Mesenchymal stem cell of Wharton's jelly (primary cell): Measurements from ENCODE around the genes C1QC and HTR1D.

- CAGE, long polyA plus RNA, result no peak
These were observed 36.7 kb downstream of the WNT4 start for GRCh38 chr1:22106048-22106709.

DNA sequence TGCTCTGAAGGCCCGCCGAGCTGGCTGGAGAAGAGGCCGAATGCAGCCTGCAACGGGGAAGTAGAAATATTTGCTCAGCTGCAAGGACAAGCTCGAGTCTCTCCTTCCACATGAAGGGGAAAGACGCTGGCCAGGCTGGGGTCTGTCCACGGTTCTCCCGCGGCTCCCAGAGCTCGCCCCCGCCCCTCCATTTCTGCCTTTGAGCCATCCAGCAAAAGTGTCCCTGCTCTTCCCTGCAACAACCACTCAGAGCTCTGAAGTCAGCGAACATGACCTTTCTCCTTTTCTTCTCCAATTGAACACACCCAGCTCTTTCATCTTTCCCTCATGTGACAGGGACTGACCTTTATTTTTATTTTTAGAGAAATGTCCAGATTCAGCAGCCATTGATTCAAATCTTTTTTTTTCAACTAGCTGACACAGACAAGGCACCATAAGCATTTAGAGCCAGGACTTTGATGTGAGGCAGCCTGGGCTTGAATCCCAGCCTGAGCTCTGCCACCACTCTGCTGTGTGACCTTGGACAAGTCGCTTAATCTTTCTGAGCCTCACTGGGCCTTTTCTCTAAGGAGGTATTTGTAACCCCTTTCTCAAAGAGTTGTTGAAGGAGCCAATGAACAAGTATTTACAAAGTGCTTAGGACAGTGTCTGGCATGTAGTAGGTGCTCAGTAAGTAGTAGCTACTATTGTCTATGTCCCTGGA lies 149.3 kb upstream of the WNT4 start:
- CAGE, long polyA plus RNA, result no peak

GRCh38 chr1:22341925-22342611 lies 109.6 kb upstream of the ZBTB40 start:
- CAGE, long polyA plus RNA, result no peak

GRCh38 chr1:22494736-22495276 lies 43.2 kb downstream of the ZBTB40 start:
- CAGE, long polyA plus RNA, result no peak

- CAGE, long polyA plus RNA, result no peak
These were observed 54.3 kb upstream of the EPHA8 start for GRCh38 chr1:22508988-22509419.

DNA sequence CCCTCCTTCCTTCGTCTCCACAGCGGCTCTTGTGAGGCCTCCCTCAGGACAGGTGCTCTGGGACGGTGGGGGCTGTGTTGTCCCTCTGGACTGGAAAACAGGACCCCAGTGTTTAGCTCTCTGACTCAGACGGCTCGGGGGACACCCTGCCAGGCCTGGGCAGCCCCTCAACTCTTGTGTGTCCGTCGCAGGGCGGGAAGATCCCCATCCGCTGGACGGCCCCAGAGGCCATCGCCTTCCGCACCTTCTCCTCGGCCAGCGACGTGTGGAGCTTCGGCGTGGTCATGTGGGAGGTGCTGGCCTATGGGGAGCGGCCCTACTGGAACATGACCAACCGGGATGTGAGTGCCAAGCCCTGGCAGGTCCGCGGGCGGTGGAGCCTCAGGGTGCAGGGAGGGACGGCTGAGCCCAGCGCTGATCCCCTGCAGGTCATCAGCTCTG lies 35.9 kb upstream of the C1QA start:
- CAGE, long polyA plus RNA, result no peak

DNA sequence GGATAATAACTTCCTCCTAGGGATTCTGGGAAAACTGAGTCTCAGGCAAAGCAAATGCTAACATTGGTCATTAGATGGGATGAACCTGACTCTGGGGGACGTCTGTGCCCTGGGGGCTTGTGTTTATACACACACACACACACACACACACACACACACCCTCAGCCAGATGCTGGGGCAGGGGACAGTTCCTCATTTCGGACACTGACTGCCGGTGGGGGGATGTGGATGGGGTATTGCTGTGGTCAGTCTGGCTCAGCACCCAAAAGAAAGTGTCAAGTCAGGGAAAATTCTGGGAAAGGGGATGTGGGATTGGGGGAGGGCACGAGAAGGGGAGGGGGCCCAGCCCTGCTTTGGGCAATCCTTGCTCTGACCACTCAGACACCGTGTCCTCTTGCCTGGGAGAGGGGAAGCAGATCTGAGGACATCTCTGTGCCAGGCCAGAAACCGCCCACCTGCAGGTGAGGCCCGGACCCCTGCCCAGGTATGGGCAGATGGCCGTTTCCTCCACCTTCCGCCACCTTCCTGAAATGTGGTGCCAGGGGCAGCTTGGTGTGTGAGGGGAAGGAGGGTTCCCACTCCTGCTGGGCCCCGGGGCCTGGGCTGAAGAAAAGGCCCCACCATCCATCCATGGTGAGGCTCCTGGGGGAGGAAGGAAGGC lies at the start of gene C1QC:
Gene C1QC (plus strand): TSS at position 380 of the 661 bp plus-strand sequence.
- CAGE, long polyA plus RNA, result no peak

GRCh38 chr1:22794484-22795010 lies 83.9 kb downstream of the EPHB2 start:
- CAGE, long polyA plus RNA, result no peak

GRCh38 chr1:22914059-22915077 lies 58.3 kb downstream of the LACTBL1 start:
- CAGE, long polyA plus RNA, result no peak

DNA sequence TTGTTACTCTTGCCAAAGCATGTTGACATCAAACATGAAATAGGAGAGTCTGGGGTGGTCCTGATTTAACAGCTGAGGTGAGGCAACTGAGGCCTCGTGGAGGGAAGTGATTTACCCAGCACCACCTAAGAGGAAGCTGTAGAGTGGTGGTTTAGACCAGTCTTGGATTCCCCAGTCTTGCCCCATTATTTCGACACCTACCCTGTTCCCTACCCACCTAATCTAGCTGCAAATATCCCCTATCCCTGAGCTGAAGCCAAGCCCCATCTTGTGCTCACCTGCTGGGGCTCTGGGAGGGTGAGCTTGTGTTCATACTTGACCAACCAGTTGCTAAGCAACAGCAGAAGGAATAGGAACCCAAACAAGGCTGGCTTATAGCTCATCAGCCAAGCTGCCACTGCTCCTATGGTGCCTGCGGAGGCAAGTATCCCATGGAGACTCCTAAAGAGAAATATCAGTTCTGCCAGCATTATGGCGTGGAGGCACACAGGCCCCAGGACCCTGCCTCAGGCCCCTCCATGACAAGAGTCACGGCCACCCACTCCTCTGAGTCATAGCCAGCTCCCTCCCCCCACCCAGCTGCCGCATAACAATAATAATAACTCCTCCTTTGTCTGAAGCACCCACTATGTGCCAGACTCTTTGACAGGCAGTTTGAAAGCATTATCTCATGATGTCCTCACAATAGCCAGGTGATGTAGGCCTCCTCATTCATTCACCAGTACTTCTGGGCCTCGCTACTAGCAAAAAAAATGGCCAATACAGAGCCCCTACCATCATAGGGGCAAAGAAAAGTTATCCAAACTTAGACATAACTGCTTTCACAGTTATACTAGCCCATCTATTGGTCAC lies 1.8 kb downstream of the TEX46 start:
- CAGE, long polyA plus RNA, result no peak

DNA sequence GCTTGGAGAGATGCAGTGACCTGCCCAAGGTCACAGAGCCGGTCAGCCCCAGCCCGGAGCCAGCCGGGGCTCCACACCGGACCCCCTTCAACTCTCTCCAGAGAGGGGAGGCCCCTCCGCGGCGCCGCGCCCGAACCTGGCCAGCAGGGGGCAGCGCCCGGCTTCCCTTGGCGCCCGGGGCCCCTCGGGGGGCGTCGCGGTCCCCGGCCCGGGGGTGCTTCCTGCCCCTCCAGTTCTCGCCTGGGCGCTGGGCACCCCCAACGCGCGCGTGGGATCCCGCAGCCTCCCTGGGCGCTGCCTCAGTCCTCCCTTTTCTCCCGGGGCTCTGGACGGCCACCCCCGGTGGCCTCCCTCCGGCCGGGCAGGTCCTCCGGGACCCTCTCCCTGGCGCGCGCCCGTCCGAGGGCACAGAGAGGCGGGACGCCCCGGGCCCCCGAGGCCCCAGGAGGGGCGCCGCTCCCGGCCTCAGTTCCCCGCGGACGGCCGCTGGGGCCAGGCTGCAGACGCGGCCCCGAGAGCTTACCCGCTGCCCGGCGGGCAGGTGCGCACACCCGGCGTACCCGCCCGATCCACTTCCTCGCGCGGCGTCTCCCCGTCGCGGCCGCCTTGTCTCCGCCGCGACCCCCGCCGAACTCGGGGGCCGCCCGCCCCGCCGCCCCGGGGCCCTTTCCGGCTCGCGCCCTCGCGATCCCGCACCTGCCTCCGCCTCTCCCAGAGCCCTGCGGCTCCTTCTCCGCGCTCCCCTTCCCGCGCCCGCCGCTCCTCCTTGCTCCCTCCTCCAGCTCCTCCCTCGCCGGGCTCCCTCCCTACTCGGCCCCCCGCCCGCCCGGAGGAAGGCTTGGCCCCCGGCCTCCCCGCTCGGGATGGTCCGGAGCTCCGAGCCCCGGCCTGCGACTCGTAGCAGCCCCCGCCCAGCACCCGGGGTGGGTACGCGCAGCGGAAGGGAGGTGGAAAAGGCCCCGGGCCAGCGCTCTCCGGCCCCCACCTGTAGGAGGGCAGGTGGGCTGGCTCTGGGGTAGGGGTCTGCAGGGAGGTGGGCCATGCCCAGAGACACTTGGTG lies at the start of gene HTR1D:
Gene HTR1D (minus strand): TSS at position 735 of the 1,060 bp plus-strand sequence.
- CAGE, long polyA plus RNA, result no peak

- CAGE, long polyA plus RNA, result no peak
These were observed 39.8 kb downstream of the HNRNPR start for GRCh38 chr1:23304120-23304768.

GRCh38 chr1:23370858-23371702 lies 1.4 kb upstream of the ZNF436 start:
- CAGE, long polyA plus RNA, result no peak

DNA sequence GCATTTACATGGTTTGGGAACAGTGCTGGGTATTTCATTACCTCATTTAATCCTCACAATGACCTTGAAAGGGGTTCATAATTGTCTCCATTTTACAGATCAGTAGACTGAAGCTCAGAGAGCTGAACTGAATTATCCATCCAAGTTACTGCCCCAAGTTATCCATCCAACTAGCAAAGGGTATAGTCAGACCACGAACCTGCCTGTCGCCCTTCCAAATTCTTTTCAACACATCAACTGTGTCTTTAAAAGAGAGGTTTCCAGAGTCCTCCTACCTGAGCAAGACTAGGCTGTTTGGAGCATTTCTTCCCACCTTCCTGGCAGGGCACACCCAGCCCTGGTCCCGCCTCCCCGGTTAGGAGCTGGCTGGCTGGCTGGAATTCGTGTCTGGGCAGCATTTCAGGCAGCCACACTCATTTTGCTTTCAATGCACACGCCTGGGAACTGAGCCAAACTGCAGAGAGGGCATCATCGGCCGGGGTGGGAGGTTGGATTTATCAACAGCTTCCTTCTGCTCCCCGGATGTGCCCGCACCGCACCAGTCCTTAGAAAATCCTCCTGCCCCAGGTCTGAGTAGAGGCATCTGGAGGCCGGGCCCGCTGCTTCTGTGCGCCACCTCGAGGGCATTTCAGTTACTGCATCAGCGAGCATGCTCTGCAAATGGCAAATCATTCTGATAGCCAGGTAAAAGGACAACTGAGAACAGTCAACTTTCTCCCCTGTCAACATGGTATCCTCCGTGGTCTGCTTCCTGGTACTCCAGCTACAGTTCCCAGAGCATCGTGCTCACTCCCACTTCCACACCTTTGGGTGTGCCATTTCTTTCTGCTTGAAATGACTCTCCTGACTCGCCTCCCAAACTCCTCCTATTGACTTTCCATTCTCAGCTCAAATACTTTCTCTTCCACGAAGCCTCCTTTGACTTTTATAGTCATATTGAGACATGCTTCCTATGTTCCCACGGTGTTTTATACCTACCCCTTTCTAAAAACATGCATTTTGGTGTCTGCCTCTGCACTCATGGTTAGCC lies 20.7 kb downstream of the TCEA3 start:
- CAGE, long polyA plus RNA, result no peak

DNA sequence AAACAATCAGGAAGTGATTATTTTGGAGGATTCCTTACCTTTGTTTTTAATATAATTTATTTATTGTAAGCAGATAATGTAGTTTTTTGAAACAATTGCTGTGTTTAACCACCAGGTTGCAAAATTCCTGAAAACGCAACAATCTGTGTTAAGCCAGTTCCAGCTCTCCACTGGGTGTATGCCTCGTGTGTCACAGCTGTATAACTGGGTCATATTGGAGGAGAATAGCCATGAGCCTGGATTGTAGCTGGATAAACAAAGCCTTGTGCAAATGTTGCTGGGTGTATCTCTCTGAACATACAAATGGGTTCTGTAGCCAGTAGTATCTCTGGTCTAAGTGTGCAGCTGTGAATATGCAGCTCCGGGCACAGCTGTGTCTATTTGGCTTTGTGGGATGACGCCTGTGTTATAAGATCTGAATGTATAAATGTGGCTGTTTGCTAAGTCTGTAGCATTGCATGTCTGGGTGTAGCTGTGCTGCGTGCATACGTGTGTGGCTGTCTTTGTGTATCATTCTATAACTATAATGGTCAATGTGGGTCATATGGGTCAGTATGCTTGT lies 2.8 kb downstream of the TCEA3 start:
- CAGE, long polyA plus RNA, result no peak

DNA sequence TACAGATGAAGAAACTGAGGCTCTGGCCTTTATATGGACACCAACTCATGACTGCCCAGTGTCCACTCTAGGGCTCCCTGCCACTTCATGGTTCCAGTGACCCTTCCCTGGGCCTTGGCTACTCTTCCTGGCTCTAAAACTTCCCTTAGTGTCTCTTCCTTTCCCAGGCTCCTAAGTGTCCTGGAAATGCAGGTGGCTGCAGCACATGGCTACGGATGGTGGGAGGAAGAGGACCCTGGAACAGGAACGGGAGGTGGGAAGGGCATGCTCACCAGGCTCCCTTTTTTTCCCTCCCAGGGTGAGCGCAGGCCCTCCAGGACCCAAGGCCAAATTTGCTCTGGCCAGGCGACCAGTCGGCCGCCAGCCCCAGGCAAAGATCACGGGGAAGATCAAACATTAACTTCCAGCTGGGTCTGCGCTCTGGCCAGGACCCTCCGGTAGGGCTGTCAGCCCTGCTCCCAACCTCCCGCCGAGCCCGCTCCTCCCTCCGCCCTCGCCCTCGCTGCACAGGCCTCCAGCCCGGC lies 1.1 kb downstream of the TCEA3 start:
- CAGE, long polyA plus RNA, result no peak

- CAGE, long polyA plus RNA, result no peak
These were observed 12.5 kb upstream of the TCEA3 start for GRCh38 chr1:23436825-23437693.

GRCh38 chr1:23444031-23444577 lies 19.6 kb upstream of the TCEA3 start:
- CAGE, long polyA plus RNA, result no peak

GRCh38 chr1:23451891-23452519 lies 27.5 kb upstream of the TCEA3 start:
- CAGE, long polyA plus RNA, result no peak

DNA sequence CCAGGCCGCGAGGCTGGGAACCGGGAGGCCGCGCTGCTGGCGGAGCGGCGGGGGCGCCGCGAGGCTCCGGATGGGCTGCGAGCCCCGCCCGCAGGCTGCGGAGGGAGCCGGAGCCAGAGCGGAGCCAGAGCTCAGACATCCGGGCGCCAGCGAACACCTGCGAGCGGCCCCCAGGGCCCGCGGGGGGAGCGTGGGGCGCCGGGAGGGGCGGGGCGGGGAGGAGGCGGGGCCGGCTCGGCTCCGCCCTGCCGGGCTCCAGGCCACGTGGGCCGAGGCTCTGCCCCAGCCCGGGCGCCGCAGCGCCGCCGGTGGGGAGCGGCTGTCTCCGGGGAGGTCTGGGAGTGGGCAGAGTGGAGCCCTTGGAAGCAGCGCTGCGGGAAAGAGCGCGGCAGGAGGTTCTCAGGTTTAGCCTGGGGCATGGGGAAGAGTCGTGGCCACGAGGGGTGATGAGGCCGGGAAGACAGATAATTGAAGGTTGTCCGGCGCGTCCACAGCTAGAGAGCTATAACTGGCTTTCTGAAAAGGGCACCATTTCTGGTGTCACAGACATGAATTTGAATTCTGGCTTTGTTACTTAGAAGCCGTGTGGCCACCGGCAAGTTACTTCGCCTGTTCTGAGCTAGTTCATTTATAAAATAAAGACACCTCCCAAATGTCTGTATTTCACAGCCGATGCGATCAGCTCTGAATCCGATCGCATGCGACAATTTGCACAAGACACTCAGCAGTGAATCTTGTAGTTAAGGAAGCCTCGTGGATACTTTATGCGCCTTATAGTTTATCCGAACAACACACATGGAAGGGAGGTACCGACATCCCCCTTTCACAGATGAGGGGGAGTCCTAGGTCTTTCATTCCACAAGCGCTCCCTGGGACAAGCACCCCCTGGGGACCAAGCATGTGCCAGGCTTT lies 4.3 kb downstream of the ID3 start:
- CAGE, long polyA plus RNA, result no peak